Endothelial cell (in vitro differentiated cells): ENCODE measurements around the gene KANK1.

DNA sequence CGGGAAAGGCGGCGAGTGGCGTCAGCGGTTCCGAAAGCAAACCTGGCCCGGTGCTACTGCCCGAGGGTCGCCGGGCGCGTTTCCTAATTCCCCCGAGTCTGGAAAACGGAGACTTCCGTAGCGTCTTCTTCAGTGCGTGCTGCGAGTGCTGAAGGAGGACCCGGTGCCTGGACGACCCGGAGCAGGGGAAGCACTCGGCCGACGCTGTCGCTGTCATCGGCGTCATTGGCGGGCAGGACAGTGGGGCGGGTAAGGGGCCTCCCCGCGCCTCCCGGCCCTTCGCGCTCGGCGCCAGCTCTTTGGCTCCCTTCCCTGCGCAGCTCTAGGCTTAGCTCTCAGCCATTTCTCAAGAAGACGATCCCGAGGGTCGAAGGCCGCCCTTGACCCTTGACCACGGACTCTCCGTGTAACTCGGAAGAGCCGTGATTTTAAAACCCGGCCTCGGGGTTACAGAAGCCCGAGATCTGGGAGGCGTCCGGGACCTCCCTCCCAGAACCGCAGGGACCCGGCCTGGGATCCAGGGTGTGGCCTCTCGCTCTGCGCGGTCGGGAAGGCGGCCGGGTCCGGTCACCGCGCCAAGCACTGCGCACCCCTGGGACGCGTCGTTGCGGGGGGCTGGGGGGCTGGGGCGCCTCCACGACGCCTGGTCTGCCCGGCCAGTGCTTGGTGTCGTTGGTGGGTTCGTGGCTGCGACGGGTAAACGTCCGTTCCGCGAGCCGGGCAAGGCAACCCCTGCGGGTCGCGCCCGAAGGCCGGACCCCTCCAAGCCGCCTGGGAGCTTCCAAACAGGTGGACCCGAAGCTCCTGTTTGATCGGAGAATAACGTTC is 4.0 kb downstream of the FOXD4 start:
- PRO-cap, result unidirectional peak, minus-strand start at position 147 of the sequence

DNA sequence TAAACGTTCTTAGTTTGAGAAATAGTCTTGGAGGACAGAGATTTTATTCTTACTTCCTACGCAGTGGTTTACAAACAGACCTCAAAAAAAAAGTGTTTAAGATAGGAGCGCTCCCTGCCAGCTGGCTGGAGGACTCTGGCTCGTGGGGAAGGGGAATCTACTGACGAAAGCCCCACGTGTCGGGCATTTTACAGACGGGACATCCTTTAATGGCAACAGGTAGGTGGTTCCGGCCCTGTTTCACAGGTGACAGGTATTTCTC is 710 bp downstream of the ZNG1A start:
- PRO-cap, result no peak

- PRO-cap, result no peak
Observed at GRCh38 chr9:227264-227780, 12.7 kb downstream of the DOCK8 start.

- PRO-cap, result no peak
Observed at GRCh38 chr9:289383-289699, 74.7 kb downstream of the DOCK8 start.

DNA sequence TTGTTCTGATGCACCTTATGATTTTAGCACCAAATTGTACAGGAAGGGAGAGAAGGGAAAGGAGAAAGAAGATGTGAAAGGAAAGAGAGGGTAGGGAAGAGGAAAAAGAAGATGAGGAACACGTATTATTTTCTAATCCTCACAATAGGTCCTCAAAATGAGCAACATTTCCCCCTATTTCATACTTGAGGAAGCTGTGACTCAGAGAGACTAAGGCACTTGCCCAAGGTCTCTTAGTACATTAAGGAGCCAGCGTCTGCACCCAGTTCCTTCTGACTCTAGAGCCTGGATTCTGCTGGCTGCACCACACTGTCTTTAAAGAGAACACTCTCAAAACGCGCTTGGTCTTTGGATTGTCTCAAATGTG is 82.4 kb downstream of the DOCK8 start:
- PRO-cap, result no peak

DNA sequence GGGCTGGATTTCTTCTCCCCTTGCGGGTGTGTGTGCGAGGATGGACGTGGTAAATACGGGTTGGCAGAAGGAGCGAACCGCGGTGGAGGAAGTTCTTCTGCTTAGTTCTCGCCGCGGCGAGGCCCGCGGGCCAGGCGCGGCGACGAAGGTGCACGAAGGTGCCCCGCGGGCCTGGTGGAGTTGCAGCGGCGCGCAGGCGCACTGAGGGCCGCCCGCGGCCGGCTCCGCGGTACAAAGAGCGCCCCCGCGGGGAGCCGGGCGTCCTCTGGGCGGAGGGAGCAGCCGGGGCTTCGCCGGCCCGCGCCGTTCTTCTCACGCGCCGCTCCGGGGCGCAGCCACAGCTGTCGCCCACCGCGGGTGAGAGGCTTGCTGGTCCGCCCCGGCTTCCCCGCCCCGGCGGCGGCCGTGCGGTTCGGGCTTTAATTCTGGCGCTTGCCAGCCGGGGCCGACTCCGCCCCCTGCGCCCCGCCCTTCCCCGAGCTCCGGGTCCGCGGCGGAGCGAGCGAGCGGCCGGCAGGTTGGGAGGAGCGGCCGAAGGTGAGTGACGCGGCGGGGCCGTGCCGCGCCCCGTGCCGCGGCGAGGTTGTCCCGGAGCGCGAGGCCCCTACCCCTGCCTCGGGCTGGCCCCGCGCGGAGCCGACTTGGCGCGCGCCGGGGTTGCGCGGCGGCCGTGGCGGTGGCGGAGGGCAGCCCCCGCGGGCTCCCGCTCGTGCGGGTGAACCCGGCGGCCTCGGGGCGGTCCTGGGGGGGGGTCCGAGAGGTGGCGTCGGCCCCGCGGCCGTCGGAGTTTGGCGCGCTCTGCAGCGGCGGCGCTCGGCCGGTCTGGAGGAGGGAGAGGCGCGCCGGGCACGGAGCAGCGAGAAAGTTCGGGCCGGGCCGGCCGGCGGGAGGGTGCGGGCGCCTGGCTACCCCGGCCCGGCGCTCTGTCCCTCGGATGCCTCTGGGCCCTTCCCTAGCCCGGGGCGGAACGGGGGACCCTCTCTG is at the start of gene KANK1:
Gene KANK1 (plus strand): TSS at position 478 of the 984 bp plus-strand sequence.
- PRO-cap, result unidirectional peak, plus-strand start at position 261 of the sequence; bidirectional peak, plus-strand start at position 516 of the sequence, minus-strand start at position 427 of the sequence

DNA sequence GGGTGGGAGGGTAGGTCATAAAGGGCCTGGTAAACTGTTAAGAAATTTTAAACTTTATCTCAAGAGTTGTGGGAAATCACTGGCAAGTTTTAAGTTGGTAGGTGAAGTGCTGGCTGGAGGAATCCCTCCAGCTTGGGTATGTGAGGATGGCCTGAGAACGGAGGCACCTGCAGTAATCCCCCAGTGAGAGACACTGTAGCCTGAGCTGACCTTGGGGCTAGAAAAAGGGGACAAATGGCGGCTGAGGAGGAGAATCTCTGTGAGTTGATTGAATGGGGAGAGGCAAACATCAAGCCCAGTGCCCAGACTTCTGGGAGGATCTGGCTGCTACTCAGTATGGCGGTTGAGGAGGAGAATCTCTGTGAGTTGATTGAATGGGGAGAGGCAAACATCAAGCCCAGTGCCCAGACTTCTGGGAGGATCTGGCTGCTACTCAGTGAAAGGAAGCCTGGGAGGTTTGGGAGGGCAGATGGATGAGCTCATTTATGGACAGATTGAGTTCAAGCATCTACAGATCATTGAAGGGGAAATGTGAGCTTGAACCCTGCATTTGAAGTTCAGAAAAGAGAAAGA is 40.4 kb downstream of the KANK1 start:
- PRO-cap, result no peak

- PRO-cap, result no peak
Observed at GRCh38 chr9:576625-577382, 72.3 kb downstream of the KANK1 start.

GRCh38 chr9:694414-695487 is 146.7 kb upstream of the DMRT1 start:
- PRO-cap, result no peak

DNA sequence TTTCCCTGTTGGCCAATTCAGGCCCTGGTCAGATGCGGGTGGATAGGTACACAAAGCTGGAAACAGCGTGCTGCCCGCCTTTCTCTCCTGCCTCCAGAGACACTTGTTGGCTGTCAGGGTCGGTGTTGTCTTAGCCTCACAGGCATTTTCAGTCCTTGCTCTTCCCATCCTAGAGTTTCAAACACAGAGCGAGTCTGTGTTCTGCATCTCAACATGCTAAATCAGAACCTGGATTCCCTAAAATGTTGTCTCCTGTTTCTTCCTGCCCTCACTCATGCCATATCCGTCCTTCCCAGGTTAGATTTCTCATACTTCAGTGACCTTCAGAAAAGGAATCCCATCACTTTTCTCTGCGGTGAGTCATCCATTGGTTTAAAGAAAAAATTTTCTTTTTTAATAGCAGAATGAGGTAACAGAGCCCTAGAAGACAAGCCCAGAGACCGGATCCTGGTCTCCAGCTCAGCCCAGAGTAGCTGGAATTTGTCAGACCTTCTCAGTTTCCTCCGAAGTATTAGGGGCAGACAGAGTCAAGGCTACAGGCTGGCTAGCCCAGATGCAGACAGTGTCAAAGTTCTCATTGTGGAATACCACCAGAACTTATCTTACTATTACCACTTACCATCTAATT is 143.3 kb upstream of the DMRT1 start:
- PRO-cap, result no peak

GRCh38 chr9:706089-706584 is 135.4 kb upstream of the DMRT1 start:
- PRO-cap, result no peak

DNA sequence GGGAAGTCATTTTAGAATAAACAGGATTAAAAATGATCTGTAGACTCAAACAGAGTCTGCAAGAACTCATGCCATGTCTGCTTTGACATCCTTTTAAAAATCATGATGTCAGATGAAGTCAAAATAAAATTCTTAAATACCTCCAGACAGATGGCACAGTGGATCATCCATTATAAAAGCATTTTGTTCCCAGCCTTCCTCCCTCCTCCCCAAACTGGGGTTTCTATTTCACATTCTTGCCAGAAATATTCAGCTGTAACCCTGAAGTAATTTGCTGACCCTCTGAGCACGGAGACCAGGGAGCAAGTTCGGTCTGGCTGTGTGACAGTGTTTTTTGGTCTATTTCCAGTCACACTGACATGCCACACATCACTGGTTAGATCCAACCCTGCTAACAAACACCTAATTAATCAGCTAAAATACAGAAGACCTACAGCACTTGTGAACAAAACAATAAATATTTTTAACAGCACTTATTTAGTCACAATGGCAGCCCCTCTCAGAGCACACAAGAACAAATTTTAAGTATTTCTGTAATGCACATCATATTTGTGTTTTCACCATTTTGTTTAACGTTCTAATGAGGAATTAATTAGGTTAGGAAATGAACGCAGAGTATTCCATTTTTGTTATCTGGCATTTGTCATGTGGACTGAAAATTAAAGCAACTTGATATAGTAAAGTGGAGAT is 126.1 kb upstream of the DMRT1 start:
- PRO-cap, result no peak

DNA sequence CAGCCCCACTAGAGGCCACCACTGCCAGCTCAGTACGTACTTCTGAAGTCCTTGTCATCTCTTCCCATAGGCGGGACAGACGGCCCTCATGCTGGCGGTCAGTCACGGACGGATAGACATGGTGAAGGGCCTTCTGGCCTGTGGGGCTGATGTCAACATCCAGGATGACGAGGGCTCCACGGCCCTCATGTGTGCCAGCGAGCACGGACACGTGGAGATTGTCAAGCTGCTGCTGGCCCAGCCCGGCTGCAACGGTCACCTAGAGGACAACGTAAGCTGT is 99.4 kb upstream of the DMRT1 start:
- PRO-cap, result no peak

DNA sequence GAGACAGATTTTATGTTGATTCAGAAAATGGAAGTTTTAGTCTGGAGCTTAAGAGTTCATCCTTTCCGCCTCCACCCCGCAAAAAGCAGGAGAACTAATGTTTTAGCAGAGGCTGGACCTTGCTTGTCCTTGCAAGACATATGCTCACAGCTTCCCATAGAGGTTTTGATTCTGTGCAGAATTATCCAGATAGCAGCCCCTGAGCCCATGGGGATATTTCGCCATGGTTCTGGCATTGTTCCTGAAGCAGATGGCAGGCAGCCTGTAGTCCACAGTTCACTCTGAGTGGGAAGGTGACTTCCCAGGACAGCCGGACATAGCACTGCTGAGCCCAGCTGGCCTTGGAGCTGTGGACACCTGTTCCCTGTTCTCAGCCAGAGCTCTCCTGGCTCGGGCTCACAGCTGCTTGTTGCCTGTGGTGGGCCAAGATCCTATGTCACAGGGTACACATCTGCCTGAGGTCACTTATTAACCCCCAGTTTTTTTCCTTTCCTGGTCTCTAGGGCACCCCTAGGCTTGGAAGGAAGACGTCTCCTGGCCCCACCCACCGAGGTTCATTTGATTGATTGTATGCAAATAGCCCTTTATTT is 96.7 kb upstream of the DMRT1 start:
- PRO-cap, result no peak

DNA sequence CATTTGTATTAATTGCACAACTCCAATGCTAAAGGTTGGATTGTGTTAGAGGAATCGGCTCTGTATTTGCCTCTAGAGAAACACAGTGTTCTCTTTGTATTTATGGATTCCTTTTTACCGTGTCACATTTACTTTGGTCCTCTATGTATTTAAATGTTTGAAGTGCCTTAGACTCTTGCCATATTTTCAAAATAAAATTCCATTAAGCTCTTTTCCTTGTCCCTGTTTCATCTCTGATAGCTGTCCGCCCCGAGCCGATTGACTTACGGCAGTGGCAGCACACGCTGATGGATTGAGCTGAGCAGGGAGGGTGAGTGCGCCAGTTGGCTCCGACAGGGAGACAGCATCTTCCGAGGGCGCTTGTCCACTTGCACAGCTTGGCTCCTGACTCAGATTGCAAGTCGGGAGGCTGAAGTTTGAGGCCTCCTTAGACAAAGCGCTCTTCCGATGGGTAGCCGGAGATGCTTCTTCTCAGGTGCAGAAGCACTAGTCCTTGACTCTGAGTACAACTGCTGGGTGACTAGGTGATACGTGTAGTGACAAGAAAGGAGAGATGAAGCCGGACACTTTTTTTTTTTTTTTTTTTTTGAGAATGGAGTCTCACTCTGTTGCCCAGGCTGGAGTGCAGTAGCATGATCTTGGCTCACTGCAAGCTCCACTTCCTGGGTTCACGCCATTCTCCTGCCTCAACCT is 95.5 kb upstream of the DMRT1 start:
- PRO-cap, result no peak

GRCh38 chr9:972435-973352 is 3.8 kb upstream of the DMRT3 start:
- PRO-cap, result no peak

- PRO-cap, result no peak
Observed at GRCh38 chr9:1939496-1939712, 75.7 kb upstream of the SMARCA2 start.

DNA sequence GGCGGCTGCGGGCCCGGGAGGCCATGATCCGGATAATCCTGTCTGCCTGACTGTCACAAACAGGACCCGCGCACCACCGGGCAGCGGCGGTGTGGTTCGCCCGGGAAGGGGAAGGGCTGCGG is 1.3 kb downstream of the SMARCA2 start:
- PRO-cap, result bidirectional peak, plus-strand start outside the sequence, minus-strand start at position 34 of the sequence

DNA sequence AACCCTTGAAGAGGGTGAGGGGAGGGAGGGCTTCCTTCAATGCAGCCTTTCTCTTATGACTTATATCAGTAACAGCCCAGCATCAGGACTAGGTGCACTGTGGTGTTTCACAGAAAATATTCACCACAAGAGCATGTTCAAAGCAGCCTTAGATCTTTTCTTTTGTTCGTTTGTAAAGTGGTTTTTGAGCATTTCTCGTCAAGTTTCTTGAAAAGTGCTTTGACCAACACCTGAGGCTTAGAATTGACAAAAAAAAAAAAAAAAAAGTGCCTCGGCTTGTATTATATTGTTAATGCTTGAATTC is 4.1 kb downstream of the SMARCA2 start:
- PRO-cap, result no peak

DNA sequence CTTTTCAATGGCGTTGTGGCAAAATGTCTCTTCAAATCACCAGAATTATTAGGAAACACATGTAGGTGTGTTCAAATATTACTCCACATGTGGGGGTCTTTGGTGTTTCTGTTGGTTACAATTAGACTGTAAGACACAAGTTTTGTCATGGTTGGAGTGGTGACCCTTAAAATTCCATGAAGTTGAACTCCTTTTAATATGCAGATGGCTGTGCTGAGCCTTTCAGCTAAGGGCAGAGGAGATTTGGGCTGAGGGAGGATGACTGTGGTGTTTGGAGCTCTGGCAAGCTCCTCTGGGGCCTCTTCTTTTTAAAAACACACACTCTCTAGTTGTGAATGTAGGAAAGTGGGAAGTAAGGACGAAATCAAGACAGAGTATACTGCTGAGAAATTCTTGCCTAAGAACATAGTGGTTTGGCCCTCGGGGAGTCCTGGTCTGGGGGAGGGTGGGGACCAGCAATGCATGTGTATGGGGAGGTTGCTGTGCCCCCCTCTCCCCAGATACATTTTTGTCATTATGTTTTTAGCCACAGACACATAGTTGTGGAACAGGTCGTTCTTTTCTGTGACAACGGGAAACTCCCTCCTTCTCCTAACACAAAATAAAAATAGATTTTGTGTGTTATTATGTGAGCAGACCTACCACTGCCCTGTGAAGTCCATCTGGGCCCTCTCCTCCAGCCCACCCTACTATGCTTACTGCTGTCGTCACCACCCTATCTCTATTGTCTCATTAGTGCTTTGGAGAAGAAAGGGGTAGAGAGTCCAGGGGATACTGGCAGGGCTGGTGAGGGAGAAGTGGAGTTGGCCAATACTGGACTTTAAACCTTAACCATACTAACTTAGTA is 9.9 kb downstream of the SMARCA2 start:
- PRO-cap, result no peak